ENCODE measurements around the genes AK3 and IL33.

GRCh38 chr9:4666915-4667305 lies 630 bp upstream of the SPATA6L start:
- RRBS, result no CpG with 5 or more reads among the region's 2 CpGs

GRCh38 chr9:4678599-4679305 lies 617 bp upstream of the CDC37L1 start:
- RRBS, result no CpG with 5 or more reads among the region's 17 CpGs

GRCh38 chr9:4680694-4681384 lies 1.5 kb downstream of the CDC37L1 start:
- RRBS, result no CpG with 5 or more reads among the region's 4 CpGs

DNA sequence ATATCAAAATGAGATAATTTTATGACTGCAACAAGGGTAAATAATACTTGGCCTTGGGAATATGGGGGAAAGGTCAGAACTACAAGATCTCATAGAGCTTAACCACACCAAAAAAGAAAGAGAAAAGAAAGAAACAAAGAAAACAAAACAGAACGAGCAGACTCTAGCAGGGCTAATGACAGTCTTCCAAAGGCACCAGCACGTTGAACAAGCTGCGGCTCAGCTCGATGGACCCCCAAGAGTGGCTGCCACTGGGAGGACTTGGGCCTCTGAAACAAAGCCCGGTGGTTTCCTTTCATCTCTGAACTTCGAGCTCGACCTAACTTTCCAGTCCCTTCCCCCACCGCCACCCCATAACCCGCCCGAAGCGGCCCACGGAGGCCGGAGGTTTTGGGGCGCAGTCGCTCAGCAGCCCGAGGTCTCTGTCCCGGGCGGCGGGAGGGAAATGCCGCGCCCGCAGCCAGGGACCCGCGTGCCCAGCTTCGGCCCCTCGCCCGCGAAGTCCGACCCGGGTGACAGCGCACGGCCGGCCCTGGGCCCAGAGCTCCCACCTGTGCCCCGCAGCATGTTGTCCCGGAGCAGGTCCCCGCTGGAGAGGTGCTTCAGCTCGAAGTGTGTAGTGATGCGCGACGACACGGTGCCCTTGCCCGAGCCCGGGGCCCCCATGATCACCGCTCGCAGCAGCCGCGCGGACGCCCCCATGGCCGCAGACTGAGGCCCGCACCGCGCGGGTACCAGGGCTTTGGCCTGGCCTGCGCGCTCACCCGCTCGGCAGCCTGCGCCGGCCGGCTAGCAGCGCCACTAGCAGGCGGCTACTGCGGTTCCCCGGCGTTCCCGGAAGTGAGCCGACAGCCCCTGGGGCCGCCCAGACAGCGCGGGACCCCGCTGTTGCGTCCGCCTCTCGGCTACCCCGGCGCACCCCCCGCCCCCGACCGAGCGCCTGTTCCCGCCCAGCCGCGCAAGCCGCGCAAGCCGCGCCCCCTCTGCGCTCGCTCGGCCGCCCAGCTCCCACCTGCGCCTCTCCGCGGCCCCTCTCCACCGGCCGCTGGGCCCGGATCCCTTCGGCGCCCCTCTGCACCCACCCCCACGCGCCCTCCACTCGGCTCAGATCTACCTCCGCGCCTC lies at the start of gene AK3:
Gene AK3, minus strand, starts transcription at position 817 of the 1,125 bp plus-strand sequence.
- RRBS, result 2% methylated on average over 49 of the region's 105 CpGs

DNA sequence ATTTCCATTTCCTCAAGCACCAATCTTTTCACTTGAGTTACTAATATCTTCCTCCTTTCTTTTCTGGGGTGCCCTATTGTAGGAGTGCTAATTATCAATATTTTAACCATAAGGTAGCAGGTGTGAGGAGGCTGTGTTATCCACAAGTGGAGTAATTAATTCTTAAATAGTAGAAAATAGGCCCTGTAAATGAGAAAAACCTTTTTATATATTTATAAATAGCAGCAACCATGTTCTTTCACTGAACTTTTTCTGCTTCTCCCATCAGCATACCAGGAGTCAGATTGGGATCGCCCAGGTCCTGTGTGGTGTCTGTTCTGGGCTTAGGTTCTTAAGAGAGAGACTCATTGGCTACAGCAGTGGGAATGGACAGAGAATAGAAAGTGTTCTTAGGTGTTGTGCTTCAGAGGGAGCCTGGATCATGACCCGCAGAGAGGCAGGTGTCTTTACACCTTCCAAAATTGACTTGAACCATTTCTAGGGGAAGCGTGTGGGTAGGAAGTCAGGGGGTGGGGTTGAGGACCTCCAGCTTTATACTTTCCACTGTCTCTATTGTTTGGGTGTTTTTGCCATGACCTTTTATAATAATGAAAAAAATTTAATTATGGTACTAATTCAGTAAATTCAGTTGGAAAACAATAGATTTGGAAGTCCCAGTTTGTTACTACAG lies 47.9 kb downstream of the RCL1 start:
- RRBS, result no CpG with 5 or more reads among the region's 3 CpGs

DNA sequence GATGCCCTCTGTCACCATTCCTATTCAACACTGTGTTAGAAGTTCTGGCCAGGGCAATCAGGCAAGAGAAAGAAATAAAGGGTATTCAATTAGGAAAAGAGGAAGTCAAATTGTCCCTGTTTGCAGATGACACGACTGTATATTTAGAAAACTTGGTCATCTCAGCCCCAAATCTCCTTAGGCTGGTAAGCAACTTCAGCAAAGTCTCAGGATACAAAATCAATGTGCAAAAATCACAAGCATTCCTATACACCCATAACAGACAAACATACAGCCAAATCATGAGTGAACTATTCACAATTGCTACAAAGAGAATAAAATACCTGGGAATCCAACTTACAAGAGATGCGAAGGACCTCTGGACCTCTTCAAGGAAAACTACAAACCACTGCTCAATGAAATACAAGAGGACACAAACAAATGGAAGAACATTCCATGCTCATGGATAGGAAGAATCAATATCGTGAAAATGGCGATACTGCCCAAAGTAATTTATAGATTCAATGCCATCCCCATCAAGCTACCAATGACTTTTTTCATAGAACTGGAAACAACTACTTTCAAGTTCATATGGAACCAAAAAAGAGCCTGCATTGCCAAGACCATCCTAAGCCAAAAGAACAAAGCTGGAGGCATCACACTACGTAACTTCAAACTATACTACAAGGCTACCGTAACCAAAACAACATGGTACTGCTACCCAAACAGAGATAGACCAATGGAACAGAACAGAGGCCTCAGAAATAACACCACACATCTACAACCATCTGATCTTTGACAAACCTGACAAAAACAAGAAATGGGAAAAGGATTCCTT lies 80.2 kb downstream of the INSL6 start:
- RRBS, result no CpG with 5 or more reads among the region's 6 CpGs

- RRBS, result no CpG with 5 or more reads among the region's 9 CpGs
Observed at GRCh38 chr9:5768891-5769311, 64.0 kb downstream of the ERMP1 start.

DNA sequence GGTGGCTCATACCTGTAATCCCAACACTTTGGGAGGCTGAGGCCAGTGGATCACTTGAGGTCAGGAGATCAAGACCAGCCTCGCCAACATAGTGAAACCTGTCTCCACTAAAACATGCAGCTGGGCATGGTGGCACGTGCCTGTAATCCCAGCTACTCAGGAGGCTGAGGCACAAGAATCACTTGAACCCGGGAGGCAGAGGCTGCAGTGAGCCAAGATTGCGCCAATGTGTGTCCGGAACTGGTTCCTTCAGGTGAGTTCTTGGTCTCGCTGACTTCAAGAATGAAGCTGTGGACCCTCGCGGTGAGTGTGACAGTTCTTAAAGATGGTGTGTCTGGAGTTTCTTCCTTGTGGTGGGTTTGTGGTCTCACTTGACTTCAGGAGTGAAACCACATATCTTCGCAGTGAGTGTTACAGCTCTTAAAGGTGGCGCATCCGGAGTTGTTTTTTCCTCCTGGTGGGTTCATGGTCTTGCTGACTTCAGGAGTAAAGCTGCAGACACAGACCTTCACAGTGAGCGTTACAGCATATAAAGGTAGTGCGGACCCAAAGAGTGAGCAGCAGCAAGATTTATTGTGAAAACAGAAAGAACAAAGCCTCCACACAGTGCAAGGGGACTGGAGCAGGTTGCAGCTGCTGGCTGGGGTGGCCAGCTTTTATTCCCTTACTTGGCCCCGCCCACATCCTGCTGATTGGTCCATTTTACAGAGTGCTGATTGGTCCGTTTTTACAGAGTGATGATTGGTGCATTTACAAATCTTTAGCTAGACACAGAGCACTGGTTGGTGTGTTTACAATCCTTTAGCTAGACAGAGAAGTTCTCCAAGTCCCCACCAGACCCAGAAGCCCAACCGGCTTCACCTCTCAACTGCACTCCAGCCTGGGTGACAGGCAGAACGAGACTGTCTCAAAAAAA lies 8.9 kb upstream of the ERMP1 start:
- RRBS, result 17% methylated on average over 2 of the region's 17 CpGs

GRCh38 chr9:5879538-5879832 lies 11.2 kb upstream of the MLANA start:
- RRBS, result no CpG with 5 or more reads among the region's 4 CpGs

DNA sequence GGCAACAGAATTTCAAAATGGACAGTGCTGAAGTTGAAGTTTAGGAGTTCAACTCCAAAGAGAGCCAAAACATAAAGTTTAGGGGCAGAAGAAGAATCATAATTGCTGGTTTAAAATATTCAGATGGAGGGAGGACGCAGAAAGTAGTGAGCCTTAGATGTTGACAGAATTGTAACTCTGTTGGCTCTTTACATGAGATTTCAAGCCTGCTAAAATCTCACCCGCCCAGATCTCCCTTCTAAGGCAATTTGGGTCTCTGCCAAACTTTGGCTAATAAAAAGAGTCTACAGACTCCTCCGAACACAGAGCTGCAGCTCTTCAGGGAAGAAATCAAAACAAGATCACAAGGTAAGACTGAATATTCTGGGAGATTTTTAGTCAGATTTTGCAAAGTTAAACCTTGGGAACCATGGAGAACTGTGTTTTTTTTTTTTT lies at the start of gene IL33:
Gene IL33, plus strand, starts transcription at position 303 of the 435 bp plus-strand sequence.
- RRBS, result no CpG with 5 or more reads among the region's 3 CpGs

DNA sequence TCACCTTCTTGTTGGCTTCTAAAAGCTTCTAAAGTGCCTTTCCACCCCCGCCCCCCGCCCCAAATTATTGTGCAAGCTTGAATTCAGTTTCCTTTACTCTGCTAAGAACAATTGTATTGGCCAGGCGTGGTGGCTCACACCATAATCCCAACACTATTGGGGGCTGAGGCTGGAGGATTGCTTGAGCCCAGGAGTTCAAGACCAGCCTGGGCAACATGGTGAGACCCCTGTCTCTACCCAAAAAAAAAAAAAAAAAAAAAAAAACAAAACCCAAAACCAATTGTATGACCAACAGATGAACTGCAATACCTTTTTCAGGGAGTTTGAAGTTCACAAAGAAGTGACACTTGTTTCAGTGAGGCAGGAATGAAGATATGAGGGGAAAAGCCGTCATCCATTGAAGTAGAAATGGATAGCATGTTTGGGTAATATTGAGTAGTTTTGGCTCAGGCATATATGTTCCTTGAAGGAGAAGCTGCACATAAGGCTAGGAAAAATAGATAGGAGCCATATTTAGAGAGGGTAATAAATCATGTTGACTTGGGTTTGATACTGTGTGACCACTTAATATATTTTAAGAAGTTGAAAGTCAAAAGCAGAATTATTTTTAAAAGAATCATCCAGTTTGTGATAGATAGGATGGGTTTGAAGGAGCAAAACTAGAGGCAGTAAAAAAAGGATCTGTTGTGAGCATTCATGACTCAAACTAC lies 72.7 kb downstream of the UHRF2 start:
- RRBS, result no CpG with 5 or more reads among the region's 4 CpGs

GRCh38 chr9:6497858-6498609 lies 85.0 kb downstream of the UHRF2 start:
- RRBS, result no CpG with 5 or more reads among the region's 4 CpGs

- RRBS, result no CpG with 5 or more reads among the region's 6 CpGs
Observed at GRCh38 chr9:6672032-6672711, 26.6 kb upstream of the GLDC start.

DNA sequence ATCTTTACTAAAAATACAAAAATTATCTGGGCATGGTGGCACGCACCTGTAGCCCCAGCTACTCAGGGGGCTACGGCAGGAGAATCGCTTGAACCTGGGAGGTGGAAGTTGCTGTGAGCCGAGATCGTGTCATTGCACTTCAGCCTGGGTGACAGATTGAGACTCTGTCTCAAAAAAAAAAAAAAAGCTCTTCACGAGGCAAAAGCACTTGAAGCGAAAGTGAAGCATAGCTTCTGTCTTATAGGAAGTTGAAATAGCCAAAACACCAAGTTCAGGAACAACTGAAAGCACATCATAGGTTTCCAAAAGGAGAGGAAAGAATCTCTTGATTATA lies 7.5 kb upstream of the KDM4C start:
- RRBS, result no CpG with 5 or more reads among the region's 7 CpGs

DNA sequence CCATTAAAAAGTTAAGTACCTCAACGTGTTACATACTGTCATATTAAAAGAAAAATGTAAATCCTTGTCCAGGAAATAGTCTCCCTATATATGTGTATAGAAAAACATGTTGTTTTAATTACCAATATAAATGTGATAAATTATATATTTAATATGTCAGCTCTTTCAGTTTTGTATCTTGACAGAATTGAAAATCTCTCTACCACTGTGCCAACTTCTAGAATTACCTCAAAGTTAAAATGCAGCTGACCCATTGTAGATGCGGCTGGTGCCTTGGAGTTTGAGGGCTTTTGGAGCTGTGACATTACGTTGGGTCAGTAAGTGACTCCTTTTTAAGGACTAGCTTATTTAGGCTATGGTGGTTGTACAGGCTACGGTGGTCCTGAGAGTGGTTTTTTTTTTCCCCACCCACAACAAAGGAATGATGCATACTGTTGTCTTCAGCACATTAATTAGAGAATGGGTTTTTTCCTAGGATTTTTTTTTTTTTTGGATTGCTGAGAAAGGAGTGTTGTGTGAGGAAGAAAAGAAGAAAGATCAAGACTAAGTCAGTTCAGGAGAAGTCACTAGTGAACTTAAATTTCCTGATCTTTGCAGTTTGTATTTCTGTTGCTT lies 237.0 kb downstream of the KDM4C start:
- RRBS, result no CpG with 5 or more reads among the region's 4 CpGs

GRCh38 chr9:7478124-7478477 lies 321.5 kb downstream of the DMAC1 start:
- RRBS, result no CpG with 5 or more reads among the region's 15 CpGs

GRCh38 chr9:12759635-12760306 lies 15.0 kb upstream of the LURAP1L start:
- RRBS, result no CpG with 5 or more reads among the region's 2 CpGs

DNA sequence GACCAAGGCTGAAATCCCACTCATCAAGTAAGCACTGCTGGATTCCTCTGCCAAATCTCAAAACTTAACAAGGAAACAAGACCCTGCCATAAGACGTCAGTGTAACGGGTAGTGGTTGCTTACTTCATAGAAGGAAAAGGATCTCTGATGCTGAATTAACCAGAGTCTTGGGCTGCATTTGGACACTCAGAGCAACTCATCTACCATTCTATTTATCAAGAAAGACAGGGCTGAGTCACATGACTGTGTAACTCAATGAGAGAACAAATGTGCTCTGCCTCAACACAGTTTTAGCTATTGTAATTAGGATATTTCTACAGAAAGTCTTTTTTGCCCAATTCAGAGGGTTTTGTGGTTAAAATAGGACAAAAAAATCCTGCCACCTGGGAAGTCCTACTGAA lies 104.6 kb downstream of the MPDZ start:
- RRBS, result no CpG with 5 or more reads among the region's 2 CpGs

DNA sequence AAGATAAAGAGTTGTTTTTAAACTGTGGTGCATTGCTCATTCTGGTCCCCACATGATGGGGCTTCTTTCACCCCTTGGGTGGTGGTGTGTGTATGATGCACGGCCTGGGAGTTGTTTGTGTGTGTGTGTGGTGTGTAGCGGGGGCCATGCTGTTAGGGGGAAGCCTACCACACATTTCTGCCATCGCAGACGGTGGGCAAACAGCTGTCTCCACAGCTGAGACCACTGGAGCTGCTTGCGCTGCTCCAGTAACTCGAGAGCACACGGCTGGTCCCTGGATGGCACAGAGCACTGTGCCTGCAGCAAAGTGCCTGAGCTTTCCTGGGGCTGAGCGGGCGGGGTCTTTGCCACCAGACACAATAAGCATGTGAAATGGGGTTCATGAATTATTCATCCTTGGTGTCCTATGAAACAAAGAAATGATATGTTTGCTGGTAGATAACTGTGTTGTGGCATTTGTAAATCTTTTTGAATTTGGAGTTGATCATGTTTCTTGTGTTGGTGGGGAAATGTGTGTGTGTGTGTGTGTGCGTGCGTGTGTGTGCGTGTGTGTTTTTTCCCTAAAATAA lies 151.6 kb upstream of the MPDZ start:
- RRBS, result no CpG with 5 or more reads among the region's 12 CpGs

DNA sequence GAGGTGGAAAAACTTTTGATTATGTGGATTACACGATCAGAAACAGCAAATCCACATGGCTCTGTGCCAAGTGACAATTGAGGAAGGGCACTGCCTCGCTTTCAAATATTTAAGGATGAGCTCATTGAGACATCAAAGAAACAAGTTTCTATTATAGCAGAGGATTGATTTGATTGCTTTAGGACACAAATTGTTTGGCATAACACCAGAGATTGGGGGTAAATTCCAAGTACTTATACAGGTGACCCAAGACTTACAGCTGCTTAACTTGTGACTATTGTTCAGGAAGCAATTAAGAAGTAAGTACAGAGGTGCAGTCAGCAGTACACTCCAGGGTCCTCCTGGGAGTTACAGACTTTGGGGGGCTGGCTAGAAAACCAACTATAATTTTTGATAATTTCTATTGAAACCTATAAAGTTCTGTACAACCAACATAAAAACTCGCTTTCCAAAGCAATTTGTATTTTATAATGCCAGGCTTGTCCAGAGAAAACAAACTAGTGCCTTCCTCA lies 209.7 kb upstream of the MPDZ start:
- RRBS, result no CpG with 5 or more reads among the region's 3 CpGs